REH cell (cell line): ENCODE measurements around a stretch of chr1.

DNA sequence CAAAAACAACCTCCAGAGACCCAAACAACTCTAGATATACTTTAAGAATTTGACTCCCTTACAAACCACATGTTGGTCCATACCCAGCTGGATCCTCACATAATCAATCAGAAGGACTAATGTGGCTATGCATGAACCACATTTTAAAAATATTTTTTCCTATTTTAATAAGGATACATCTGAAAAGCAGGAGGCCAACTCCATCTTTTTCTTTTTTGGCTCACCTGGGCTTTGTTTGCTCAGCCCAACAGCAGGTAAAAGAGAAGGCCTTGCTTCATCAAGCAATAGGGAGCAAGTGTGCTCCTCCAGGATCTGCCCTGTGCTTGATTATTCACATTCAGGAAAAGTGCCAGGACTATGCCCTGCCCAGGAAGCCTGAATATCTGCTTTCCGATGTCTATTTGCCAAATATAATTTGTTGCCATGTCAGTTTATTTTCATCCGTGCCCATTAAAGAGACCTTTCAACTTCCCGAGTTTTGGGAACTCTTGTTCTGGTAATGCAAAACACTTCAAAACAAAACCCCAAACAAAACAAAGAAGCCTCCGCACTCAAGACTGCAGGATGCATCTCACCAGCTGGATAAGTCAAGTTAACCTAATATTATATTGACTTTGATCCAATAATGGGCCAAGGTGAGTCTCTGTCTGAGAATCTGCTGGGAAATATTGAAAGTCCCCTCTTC lies 185.3 kb downstream of the CDC7 start:
- PRO-cap, result no peak

- PRO-cap, result no peak
Observed at GRCh38 chr1:91742849-91743472, 143.0 kb downstream of the TGFBR3 start.

- PRO-cap, result no peak
Observed at GRCh38 chr1:91758087-91758458, 127.9 kb downstream of the TGFBR3 start.

DNA sequence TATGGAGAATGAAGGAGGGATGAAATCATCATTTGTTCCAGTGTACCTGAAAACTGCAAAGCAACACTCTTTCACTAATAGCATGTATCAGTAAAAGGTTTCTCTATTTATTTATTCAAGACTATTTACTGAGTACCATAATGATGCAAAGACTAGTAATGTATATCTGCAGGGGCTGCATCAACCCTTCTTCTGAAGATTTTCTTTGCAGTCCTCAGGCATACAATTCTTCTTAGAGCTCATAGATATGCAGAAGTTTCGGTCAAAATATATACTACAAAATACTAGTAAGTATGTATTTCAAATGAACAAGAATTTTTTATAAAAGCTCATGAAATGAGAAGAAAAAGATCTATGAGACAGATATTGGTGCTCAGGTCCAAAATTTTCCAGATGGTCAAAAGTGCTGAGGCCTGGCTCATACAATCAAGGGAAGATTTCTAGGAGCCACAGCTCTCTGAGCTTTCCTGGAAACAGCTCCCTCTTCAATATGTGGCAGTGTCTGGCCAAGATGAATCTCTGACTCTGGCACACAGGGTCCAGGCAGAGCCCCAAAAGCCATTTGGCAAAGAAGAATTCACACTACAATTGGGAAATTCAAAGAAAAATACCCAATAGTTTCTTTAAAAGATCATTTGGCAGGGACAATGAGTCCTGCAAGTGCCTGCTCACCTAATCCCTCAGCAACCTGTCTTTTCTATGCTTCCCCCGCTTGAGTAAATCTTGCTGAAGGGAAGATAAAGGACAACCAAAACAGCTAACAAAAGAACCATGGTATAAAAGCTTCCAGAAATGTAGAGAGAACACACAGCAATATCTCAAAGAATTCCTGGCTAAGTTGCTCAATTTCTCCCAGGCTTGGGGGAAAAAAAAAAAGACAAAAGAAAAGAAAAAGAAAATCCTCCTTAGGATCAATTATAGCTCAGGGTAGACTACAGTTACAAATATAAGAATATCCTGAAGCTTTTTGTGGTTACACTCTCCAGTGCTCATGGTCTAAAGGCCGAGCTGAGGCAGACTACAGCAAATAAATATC lies 124.7 kb downstream of the TGFBR3 start:
- PRO-cap, result no peak

- PRO-cap, result no peak
Observed at GRCh38 chr1:91795224-91796008, 90.5 kb downstream of the TGFBR3 start.

GRCh38 chr1:91816016-91816517 lies 69.9 kb downstream of the TGFBR3 start:
- PRO-cap, result no peak

DNA sequence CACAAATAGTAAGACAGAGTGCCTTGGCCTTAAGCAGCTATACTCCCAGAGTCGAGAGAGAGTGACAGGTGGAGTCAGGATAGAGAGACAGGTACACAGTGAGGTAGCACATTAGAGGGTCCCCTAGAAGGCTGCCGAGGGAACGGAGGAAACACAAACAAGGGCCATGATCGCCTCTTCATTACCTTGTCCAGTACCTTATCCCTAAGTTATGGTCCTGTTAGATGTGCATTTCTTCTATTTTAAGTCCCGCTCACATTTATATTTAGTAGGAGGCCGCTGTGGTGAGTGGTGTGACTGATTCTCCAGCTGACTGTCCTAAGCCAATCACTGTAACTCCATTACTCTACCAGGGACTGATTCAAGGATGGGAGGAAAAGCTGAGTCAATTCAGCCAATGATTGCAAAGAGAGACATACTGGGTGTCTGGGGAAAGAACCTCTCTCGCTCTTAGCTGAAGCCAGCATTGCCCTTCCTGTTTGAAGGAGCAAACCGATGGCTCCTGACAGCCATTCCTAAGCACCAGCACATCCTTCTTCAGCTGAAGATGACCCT lies 59.8 kb downstream of the TGFBR3 start:
- PRO-cap, result no peak

GRCh38 chr1:91845850-91846305 lies 40.1 kb downstream of the TGFBR3 start:
- PRO-cap, result no peak

GRCh38 chr1:91846403-91847276 lies 39.3 kb downstream of the TGFBR3 start:
- PRO-cap, result no peak

- PRO-cap, result no peak
Observed at GRCh38 chr1:91924066-91924696, 25.0 kb upstream of the BRDT start.

DNA sequence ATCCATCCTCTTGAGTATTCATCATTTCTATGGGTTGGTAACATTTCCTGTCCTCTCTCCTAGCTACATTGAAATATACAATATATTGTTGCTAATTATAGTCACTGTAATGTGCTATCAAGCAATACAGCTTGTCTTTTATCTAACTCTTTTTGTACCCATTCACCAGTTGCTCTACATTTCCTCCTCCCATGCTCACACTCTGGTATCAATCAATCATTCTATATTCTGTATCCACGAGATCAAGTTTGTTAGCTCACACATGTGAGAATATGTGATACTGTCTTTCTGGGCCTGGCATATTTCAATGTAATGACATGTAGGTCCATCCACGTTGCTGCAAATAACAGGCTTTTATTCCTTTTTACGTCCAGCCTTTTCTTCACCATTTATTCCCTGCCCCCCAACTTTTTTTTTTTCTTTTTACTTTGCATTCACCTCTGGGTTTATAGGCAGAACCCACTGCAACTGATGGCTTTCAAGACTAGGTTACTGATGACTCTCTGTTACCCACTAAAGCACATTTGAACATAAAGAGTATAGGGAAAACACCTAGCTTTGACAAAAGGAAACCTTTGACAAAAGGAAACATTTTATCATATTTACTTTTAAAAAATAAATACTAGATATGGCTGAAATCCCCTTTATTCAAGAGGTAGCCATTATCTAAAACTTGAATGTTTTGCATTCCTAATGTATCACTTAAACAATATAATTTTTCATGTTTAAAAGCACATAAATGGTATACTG lies 32.1 kb downstream of the C1orf146 start:
- PRO-cap, result no peak

DNA sequence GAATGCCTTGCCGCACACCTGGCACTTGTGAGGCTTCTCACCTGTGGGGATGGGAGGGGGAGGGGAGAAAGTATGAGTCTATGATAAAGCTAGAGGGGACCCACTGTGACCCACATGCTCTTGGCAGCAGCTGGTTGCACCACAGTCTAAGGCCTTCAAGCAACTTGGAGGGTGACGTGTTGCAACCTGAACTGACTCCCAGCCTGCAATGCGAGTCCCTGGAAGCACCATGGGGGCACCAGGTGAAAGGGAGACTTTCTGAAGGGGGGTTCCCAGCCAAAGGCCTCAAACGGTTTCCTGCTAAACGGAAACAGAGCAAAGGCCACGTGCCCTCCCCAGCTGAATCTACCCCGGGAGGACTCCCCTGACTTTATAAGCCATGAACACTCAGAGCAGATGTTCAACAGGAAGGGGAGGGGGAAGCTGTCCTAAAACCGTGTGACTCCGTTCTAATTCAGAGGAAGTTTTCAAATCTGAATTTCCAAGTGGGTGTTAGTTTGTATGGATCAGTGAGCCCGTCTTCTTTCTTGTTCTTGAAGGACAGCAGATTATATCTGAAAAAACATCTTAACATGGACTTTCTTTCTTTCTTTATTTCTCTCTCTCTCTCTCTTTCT lies 10.4 kb downstream of the GFI1 start:
- PRO-cap, result bidirectional peak, plus-strand start at position 395 of the sequence, minus-strand start at position 347 of the sequence

DNA sequence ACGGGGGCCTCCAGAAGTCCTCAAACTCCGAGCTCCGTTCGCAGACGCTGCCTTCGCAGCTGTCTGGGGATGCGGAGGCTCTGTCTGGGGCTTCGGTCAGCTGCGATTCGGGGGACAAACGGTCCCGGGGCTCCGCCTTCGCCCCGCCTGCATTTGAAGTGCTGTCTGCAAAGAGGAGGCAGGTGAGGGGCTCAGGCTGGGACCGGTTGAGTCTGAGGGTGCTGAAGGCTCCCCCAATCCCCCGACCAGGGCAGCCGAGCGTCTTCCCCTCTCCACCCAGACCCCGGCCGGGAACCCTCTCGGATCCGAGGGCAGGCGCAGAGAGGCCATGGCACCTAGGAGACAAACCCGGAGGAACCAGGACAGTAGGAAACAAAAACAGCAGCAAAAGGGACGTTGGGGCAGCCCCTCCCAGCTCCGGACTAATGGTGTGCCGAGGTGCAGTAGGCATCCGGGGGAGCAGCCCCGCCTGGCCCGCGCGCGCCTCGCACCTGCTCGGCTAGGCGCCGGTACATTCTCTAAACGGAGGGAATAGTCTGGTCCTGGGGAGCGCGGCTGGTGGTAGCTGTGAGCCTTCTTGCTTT lies 3.8 kb downstream of the GFI1 start:
- PRO-cap, result bidirectional peak, plus-strand start at position 521 of the sequence, minus-strand start at position 342 of the sequence

GRCh38 chr1:92543165-92543767 lies 56.5 kb upstream of the GFI1 start:
- PRO-cap, result no peak

GRCh38 chr1:92697596-92698176 lies 87.2 kb downstream of the EVI5 start:
- PRO-cap, result no peak

DNA sequence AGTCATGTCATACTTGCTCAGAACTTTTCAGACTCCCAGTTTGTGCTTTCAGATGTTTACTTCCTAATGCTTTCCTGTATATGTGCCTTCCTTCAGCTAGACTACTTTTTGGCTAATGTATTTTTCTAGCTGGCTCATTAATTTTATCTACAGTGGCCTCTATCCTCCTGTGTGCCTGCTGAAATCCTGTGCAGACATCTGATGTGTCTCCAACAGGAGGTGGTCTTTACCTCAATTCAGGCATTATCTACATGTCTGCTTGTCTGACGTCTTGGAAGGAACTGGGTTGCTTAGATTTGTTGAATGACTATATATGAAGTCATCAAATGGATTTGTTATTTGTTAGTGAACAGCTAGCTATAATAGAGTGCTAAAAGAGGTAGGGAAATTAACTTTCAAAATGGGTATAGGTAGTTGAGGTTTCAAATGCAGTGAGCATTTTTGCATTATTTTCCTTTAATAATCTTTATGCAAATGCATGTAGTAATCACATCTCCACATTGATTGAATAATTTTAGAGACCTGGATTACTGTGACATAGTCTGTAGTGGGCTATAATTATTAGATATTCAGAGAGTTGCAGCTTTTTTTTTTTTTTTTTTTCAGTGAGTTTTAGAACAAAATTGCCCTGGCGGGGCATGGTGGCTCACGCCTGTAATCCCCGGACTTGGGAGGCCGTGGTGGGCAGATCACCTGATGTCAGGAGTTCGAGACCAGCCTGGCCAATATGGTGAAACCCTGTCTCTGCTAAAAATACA lies 6.8 kb downstream of the RPL5 start:
- PRO-cap, result no peak

DNA sequence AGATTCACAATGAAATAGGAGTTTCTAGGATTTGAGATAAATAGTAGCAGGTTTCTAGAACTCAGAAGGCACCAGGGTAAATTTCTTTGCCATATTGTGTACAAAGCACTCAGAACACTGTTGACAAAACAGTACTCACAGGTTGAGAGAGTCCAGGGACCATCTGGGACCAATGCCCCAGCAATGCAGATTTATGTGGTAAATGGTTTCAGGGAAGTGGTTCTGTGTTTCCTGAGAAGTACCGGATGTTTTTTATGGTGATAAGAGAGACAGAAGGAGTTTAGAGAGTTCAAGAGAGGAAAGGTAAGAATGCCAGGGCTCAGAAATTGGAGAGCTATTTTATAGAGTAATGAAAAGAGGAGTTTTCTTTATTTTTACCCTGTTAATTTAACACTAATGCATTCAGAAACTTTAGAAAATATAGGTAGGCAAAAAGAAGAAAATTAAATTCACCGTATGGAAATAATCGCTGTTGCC lies 29.6 kb upstream of the DIPK1A start:
- PRO-cap, result bidirectional peak, plus-strand start at position 272 of the sequence, minus-strand start at position 116 of the sequence

DNA sequence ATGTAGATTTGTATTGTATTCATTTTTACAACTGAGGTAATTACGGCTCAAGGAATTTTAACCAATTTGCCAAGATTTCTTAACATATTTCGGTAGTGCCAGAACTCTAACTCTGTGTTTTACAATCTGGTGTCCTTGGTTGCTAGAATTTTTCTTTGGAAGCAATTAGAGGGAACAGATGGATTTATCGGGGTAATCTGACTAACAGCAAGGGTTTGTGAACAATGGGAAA lies 1.1 kb downstream of the MTF2 start:
- PRO-cap, result no peak

- PRO-cap, result no peak
Observed at GRCh38 chr1:93277468-93277667, 68.3 kb upstream of the DR1 start.

DNA sequence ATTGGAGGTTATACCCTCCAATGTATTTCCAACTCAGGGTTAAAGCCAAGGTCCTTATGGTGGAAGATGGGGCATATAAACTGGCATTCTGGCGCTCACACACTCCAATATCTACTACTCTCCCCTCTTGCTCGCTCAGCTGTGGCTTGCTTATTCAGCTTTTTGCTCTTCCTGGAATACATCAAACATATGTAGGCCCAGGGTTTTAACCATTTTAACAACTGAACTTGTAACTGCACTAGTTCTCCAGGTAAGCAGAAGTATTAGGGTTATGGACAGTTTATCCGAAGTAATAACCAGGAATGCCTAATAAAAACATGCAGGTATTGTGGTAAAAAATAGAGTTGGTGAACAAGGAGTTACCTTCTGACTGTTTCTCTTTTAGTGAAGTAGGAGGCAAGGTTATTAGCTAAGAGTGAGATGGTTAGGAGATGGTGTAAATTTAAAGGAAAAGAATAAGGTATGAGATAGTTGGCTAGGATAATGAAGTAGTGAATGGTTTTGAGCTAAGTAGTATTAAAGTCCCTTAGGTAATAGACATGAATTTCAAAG lies 40.7 kb downstream of the FNBP1L start:
- PRO-cap, result no peak